Measurements from ENCODE around the gene OR8D1.

DNA sequence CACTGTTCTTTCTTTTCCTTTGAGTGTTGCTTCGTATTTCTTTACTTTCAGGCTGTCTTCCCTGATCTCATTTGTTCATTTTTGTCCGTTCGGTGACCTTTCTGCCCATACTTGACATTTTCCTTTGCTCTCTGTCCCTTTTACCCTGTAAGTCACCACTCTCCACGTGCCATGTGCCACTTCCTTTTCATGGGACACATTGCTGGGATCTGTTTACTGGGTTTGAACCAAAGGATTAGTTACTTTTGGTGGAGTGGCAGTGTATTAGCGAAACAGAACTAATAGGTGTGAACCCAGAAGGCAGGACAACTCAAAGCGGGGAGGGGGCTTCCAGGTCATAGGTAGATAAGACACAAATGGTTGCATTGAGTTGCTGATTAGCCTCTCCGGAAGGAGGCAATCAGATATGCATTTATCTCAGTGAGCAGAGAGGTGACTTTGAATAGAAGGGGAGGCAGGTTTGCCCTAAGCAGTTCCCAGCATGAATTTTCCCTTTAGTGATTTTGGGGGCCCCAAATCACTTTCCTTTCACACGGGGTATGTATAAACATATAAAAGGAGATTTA is 859 bp upstream of the ZNF202 start:
- PRO-cap, result no peak

- PRO-cap, result no peak
Measured at GRCh38 chr11:124313729-124314322, at the start of gene OR8D1. Gene OR8D1 (minus strand): TSS chr11:124313949.

DNA sequence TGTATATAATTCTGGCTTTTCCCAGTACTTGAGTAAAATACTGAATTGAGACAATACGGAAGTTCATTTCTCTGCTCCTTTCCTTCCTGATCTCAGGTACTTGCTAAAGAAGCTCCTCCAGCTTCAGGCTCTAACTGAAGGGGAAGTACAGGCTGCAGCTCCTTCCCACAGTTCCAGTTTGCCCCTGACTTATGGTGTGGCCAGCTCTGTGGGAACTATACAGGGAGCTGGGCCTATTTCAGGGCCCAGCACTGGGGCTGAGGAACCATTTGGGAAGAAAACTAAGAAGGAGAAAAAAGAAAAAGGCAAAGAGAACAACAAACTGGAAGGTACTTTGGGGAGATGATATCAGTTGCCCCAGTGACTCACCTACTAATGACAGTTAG is 2.9 kb downstream of the TBRG1 start:
- PRO-cap, result no peak

DNA sequence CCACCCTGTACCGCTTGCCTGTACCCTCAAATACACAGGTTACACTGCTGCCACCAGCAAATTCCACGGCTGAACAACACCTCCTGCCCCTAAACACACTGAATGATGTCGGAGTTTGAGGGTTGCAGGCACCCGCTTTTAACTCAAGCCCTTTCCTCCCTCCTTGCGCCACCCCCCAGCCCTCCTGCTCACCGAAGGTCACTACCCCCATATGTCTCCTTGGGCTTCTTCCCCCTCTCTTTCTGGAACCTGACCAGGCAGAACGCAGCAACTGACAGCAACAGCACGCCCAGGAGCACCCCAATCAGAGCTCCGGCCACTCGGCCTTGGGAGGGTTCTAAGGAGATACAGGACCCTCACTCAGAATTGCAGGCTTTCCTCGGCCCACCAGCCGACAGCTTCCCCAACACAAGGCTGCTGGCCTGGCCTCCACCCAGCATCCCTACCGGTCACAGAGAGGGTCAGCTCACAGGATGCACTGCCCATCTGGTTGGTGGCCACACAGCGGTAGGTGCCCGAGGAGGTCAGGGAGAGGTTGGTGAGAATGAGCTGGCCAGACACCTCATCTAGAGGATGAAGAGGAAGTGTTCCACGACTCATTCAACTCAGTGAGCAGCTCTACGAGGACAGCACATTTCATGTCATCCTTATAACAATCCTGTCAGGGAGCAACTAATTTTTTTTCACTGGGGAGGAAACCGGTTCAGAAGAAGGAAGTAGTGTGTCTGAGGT is 3.7 kb downstream of the VSIG2 start:
- PRO-cap, result no peak

DNA sequence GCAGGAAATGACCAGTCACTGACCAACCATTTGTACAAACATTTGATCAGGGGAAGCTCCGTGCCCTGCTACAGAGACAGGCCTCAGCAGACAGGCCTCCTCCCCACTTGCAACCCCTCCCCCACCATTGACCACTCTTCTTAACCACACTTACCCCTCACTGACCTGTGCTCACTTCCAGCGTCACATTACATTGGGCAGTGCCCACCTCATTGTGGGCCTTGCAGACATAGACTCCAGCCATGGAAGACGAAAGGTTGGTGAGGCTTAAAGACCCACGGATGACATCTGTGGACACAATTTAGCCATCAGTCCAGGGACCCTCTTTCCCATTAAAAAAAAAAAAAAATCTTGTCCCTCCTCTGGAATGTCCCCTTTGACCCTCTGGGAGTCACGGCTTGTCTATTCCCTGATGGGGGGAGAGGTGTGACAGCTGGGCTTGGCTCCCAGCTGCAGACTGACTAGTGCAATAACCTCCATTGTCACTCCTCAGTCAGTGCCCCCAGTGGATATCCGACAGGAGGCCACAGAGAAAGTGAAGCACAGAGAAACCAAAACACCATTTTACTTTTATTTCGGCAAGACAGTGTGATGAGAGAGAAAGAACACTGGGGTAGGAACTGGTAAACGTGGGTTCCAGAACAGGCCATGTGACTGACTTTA is 2.6 kb upstream of the VSIG2 start:
- PRO-cap, result no peak

DNA sequence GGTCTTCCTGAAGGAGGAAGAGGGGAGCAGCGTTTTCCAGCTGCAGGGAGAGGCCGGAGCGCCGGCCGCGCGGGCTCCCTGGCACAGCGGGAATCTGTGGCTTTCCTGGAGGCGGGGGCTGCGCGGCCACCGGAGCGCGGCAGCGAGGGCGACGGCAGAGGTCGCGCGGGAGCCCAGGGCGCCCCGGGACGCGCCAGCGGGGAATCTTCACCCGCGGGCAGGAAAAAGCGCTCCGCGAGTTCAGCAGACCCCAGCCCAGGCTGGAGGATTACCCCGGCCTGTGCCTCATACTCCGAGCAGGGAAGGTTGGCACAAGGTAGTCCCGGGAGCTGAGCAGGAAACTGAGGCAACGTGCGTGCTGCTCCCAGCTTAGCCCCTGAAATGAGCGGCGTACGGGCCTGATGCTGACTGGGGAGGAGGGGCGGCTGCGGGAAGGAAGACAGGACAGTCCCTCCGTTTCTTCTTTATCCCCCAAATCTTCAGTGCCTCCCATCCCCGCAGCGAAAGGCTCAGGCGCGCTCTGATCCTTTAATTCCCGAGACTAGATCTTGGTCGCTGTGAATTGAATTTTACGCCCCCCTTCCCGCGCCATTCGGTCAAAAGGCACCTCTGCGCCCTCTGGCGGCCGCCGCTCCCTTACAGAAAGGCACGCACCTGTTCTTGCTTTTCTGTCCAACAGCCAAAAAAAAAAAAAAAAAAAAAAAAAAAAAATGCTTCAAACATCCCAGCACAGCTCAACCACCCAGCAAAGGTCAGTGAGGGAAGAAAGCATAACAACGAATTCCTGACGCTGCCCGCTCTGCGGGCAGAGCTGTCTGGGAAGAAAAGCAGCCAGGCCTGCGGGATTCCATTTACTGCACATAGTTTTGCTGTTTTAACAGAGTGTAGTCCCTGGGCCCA is 873 bp upstream of the ESAM start:
- PRO-cap, result no peak

- PRO-cap, result no peak
Measured at GRCh38 chr11:124920846-124921597, 14.8 kb downstream of the HEPACAM start.

DNA sequence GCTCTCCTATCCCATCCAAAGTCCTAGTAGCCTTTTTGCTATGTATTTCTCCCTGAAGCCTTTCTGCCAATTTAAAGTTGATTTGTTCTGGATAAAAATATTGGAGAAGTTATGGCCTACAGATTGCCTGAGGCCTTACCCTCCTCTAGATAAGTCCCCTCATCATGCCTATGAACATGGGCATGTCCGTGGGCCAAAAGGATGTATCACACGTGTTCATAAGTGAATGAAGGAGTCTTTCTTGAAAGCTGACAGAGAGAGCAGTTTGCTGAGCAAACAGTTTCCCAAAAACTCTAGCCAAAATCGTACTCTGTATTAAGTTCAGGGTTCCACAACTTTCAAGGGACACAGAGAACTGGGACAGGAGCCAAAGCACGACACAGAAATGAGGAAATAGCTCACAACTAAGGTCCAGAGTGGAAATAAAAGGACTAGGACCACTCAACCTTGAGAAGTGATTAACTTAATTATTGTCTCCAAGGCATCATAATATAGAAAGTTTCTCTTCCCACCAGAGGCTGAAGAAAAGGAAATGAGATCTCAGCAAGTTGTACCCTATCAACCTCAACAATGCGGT is 6.6 kb downstream of the HEPACAM start:
- PRO-cap, result no peak

DNA sequence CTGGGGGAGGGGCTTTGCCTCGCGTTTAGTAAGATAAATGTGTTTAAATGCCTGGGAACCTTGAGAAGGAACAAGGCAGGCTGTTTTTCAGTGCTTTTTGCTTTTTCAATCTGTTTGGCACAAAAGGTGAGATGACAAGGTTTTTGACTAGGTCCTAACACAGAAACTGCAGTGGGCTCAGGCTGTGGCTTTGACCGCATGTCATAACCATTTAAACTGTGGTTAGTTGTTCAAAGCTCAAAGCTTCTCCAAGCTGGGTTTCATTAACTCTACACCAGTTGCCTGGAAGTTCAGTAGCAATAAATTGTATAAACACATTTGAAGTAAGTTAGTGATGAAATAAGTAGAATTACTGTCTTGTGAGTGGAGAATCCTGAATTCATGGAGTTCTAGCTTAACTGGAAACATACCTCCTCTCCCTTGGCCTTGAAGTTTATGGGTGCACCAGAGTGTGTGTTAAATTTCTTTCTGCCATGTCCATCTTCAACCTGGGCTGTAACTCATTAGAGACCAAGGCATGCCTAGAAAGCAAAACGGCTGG is 3.7 kb downstream of the PKNOX2 start:
- PRO-cap, result bidirectional peak, plus-strand start at position 264 of the sequence, minus-strand start outside the sequence

DNA sequence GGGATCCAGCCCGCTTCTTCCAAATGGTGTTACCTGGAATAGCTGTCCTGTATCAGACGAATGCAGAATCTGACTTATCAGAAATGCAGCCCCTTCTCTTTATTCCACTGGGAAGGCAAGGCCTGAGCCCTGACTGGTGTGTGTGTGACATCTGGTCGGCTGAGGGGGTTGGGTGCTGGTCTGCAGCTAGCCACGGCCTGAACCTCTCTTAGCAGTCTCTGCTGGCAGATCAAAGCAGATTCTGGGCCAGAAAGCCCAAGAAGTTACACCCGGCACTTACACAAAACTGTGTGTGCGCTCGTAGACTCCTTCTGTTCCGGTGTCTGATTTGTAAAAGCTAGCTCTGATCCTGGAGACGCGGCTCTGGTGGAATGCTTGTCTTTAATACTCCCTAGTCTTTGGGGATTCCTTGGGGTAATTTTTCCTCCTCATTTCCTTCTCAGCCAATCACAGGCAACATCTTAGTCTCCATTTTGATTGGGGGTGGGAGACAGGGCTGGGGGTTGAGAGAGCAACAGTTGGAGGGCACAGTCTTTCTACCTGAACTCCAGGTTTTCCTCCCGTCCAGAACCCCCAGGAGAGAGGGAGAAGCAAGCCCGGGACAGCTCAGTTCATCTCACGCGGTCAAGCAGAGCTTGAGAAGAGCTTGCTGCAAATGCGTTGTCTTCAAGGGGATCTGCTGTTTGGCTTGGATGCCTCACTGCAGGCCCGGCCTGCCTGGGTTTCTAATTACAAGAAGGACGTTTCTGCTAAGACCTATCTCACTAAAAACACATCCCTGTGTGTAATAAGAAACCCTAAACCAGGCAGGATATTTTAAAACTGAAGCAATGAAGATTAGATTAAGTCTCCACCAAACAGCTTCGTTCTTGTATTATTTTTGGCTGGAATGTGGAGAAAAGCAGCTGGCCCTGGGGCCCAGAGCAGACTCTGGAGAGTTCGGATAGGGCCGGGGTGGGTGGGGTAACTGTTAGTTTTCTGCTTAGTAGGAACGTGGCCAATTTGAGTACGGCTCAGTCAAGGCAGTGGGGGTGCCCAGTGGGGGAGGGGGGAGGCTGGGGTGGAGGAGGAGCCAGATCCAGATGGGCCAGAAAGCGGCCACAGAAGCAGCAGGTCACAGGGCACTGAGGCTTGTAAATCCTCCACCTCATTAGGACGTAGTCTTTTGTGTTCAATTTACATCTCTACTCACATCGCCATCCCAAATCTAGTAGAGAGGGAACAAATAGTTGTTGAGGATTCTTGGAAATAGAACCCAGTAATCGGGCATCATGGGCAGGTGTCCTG is 5.8 kb downstream of the PKNOX2 start:
- PRO-cap, result bidirectional peak, plus-strand start at position 226 of the sequence, minus-strand start at position 72 of the sequence; bidirectional peak, plus-strand start at position 699 of the sequence, minus-strand start at position 679 of the sequence; bidirectional peak, plus-strand start at position 1,080 of the sequence, minus-strand start at position 933 of the sequence

DNA sequence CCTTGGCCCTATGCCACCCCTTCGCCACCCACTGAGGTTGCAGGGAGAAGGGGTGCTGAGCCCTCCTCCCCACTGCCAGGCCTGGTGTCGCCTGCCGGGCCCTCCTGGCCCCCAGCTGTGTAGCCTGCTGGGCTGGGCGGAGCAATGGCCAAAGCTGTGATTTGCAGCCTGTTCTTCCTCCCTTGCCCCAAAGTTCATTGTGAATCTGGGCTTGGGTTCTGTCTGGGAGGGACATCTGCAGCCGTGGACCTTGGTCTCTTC is 121.9 kb downstream of the PKNOX2 start:
- PRO-cap, result no peak

DNA sequence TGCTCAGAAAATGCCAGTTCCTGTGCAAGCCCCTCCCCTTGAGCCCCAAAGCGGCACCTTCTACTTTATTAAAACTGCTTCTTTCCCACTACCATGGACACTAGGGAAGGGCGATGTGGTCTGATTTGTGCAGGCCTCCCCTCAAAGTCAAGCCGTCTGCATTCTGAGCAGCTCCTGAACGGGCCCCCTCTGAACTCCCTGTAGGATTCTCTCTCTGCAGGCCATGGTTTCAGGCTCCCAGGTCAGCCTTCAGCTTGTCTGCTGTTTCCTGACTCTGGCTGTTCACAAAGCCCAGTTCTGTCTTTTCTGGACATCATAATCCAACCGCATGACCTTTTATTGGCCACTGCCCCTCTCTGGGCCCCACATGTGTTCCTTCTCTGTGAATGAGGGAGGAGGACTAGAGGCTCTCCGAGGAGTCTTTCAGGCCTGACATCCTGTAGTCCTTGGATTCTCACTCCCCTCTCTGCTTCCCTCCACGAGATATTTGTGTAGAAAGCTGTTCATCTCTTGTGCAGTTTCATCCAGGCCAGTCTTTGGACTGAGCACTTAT is 161.0 kb downstream of the FEZ1 start:
- PRO-cap, result no peak

GRCh38 chr11:125401639-125402141 is 94.4 kb downstream of the FEZ1 start:
- PRO-cap, result no peak

GRCh38 chr11:126083933-126084338 is 21.3 kb upstream of the CDON start:
- PRO-cap, result no peak

DNA sequence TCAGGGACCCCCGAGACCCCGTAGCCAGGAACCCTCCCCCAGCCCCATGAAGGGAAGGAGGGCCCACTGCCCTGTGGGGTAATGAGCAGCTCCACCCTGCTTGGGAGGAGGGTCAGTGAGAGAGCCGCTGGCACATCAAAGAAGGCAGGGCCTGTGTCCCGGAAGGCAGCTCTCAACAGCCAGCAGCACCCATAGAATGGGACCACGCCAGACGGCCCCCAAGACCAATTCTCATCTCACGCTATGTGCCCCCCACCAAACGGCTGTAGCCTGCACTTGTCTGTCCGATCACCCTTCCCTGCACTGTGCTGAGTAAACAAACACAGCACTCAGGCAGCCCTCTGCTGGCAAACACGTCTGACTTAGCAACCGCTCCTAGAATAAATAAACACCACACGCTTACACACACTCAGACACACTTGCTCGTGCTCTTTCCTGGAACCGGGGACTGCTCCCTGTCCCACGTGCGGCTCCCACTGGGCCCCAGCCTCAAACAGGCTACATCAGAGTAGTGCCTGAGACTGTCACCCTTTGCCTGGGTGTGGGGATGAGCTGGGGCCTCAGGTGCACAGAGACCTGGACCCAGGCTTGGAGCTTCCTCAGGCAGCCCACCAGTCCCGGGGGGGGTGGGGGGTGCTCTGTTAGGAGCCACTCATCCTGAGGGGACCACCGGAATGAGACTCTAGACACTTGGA is 53.2 kb upstream of the CDON start:
- PRO-cap, result no peak

DNA sequence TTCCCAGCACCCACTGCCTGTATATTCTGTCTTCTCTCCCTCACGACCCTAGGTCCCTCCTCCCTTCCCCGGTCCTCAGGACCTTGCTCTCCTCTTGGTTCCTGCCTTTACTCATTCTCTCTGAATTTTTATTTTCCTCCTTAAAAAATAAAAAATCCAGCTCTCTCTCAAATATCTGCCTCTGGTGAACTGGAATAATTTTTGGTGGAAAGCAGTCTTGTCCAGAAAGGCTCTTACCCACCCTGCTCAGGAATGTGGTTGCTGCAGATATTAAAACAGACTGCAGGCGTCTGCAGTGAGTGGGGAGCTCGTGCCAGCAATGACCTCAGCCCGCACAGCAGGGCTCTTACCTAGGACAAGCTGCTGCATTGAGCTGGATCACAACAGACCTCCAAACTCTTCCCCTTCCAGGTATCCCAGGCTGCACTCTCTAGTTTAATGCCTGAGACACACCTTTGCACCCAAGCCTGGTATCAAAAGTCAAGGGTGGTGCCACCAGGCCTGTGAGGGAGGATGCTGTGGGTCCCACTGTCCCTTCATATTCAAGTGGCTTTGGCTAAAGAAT is 69.6 kb upstream of the CDON start:
- PRO-cap, result no peak

- PRO-cap, result no peak
Measured at GRCh38 chr11:126271345-126271777, 2.4 kb downstream of the FOXRED1 start.

DNA sequence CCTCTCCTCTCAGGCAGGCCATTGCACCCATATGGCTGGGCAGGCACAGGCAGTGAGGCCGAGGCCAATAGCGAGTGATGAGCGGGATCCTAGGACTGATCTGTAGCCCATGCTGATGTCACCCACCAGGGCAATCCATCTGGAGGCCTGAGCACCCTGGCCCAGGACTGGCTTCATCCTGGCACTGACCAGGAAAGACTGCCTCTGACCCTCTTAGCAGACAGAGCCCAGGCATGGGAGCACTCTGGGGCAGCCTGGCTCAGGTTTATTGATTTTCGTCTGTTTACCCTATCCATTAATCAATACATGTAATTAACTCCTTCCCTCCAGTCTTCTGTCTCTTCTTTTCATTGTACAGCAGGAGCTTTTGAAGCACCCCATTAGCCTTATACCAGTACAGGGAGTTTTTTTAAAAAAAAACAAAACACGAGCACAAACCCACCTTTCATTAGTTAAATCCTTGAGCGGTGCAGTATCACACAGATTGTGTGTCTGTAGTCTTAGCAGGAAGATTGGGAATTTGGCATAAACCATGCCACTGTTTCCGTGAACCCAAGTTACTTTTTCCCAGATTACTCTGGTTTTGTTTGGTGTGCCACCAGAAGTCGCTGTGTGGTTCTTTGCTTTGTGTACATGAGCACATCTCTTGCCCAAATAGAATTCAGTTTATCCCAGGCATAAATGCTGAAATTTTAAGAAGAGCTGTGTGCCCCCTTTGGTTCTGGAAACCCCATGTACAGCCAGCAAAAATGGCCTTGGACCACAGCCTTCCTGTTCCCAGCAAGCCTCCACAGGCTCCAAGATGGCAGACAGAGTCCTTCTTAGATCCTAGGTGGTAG is 4.9 kb upstream of the TIRAP start:
- PRO-cap, result no peak

- PRO-cap, result no peak
Measured at GRCh38 chr11:126290305-126291069, 7.6 kb downstream of the TIRAP start.

- PRO-cap, result no peak
Measured at GRCh38 chr11:126317625-126318607, 14.1 kb downstream of the DCPS start.